Airway epithelial cell (primary cell): ENCODE data around the genes LRRC59 and ABCC3.

DNA sequence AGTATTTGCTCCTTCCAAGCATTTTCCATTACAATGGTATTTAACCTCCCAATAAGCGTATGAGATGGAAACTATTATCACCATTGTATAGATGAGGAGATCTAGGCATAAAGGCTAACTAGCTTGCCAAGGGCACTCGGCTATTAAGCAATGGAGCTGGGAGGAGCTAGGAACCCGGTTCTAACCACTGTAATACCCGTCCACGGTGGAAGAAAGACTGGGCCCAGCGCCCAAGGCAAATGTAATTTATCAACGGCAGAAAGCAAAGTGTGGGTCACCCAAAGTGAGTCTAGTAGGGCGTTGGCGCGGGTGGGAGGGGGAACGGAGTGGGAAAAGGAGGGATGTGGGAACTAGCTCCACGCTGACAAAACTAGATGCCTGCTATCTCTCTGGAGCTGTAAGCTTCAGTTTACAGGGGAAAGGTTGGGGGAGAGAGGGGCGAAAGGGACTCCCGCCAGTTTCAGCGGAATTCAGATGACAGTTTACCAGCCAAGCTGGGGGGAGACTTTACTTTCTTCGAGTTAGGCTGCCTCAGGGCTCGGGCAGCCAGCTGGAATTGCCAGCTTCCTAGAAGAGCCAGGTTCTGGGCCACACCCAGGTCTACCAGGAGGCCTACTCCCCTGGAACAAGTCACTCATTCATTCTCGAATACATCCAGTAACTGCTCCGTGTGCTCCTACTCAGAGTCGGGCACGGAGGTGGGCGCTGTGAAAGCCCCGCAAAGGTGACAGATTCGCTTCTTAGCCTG lies 928 bp downstream of the LRRC59 start:
- RAMPAGE, long total RNA = no peak

DNA sequence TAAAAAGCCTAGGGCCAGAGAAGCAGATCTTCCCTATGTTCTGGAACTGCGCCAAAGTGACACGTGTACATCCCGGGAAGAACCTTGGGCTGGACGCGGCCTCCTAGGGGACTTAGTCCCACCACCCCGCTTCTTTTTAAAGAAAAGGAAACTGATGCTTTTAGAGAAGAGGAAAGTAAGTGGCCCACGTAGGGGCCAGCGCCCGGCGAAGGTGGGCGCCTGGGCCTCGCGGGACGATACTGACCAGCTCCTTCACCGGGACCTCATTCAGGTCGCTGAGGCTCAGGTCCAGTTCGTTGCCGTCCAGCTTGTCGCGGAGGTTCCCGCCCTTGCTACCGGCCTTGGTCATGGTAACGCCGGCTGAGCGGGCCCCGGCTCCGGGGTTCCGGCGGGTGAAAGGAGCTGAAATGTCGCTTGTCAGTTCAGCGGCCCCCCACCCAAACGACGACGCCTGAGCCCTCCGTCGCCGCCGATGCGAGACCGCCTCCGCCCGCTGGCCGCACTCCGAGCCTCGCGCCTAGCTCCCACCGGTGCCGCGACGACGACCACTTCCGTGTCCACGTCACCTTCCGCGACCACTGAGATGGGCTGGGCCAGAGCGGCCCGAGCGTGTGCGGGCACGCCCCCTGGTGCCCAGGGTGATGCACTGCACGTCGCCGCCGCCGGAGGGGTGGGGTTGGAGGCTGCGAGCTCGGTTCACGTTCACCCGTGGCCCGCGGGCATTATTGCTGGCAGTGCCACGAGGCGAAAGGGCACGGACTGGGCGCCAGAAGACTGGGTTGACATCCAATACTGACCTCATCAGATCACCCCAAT lies at the start of gene LRRC59:
LRRC59 (minus strand) TSS at position 555 of the 816 bp plus-strand sequence.
- RAMPAGE, long total RNA = start-site peak on the minus strand centred at position 526 of the sequence, 71 bp wide, 1,454 and 686 reads in 2 replicates

GRCh38 chr17:50419718-50420076 lies 6.3 kb upstream of the ACSF2 start:
- RAMPAGE, long total RNA = no peak

DNA sequence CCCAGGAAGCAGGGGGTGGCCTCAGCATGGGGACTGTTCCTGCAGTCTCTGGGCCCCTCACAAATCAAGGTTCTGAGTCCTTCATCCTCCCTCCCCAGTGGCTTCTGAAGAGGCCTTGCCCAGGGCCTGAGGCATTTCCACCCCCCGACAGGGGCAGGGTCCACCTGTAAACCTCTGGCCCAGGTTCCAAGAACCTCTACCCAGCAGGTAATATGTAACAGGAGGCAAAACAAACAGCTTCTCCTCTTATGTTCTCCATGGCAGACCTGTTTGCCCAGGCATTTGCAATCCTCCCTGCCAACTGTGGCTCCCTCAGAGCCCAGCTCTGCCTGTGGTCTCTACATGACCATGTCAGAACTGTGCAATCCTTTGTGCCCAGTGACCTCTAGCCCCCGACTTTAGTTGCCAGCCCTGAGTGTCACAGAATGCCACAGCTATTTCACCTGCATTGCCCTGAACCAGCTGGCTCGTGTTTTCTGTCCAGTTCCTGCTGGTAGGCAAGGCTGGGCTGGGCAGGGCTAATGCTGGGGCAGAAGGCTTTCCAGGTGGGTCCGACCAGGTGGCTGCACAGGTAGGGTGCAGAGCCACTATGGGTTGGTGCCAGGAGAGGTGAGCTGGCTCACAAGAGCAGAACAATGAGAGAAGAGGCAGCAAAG lies 14.3 kb downstream of the ACSF2 start:
- RAMPAGE, long total RNA = no peak

DNA sequence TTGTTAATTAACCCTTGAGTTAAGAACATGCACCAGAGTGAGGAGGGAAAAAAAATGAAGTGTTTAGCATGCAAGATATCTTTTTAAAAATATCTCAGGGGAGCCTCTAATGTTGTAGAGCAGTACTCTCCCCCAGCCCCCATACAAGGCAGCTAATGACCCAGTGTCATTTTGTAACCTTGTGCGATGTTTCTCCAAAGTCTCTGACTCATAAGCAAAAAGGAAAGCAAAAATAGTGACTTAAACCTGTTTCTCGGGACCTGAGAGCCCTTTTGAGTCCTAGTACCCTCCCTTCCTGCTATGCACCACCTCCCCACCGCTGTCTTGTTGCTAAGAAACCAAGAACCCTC lies 2.8 kb downstream of the MYCBPAP start:
- RAMPAGE, long total RNA = no peak

DNA sequence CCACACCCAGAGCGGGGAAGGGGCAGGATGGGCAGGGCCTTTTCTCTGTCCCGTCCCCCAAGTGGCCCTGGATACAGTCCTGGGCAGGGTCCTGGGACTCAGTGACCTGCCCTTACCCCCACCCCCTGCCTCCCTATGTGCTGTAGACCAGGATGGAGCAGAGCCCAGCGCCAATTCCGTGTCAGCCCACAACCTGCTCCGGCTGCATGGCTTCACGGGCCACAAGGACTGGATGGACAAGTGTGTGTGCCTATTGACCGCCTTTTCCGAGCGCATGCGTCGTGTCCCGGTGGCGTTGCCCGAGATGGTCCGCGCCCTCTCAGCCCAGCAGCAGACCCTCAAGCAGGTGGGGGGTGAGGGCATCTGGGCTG lies 6.4 kb upstream of the CACNA1G start:
- RAMPAGE, long total RNA = no peak

DNA sequence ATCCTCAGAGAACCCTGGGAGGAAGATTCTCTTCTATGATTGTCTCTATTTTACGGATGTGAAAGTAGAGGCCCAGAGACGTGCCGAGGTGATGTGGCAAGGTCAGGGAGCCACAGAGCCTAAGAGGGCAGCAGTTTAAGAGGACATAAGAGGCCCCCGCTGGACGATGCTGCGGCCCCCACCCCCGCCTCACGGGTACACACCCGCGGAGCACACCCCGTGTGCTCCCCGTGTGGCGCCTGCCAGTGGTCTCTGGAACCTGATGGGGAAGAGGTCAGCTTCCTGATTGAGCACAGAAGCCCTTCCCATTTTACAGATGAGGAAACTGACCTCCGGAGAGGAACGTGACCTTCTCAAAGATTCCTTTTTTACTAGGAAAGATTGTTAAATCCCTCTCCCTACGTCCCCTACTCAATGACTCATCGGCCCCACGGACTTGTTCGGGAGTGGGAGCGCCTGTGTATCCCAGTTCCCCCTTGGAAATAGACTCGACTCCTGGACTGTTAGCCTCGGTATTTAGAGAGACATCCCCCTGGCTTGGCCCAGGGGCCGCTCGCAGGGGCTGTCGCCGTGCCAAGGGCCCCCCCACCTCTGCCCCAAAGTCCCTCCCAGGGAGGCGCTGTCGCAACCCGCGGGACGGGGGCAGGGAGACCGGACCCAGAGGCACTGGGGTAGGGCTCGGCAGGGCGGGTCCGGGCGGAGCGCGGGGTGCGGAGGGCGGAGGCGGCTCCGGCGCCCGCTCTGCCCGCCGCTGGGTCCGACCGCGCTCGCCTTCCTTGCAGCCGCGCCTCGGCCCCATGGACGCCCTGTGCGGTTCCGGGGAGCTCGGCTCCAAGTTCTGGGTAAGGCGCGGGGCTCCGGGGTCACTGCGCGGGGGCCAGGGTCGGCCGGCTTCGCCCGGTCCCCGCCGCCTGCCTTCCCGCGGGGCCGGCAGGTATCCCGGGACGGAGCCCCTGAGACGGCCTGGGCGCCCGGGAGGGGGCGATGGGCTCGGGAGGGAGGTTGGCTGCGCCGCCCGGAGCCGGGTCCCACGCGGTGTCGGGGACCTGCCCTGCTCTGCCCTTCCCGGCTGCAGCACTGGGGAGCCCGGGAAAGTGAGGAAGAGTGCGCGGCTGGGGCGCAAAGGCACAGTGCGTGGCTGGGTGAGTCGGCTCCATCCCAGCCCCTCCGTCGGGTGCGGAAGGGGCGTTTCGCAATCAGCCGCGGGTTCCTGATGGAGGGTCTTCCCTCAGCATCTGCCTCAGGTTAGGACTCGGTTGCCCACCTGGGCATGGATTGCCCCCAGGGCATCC lies at the start of gene ABCC3:
ABCC3 (plus strand) TSS at position 742 of the 1,292 bp plus-strand sequence.
- RAMPAGE, long total RNA = no peak

DNA sequence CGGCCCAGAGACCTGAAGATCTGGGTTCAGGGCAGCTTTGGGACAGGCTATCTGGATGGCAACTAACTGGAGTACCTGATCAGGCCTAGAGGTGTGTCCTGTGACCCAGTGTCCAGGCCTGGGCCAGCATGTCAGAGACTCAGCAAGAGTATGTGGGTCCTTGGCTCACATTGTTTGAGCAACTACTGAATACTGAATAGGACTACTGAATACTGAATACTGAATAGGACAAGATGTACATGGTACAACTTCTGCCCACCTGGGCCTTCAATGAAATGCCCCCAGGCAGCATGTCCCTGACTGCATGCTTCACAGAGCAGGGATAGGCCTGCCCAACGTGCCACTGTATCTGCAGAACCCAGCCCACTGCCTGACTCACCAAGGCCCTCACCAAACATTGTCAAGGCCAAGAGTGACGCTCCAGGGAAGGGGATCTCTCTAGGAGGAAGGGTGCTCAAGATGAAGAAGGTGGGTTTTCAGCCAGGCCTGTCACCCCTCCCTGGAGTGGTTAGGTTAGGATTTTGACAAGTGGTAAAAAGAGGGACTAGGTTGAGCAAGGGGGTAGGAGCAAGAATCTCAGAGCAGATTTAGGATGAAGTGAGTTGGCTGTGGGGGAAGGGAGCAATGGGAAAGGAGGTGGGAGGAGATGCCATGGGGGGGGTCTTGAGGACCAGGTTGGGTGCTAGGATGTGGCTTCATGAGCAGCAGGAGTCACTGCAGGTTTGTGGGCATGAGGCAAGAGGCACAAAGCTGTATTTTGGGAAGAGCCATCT lies 8.7 kb downstream of the ABCC3 start:
- RAMPAGE, long total RNA = no peak

DNA sequence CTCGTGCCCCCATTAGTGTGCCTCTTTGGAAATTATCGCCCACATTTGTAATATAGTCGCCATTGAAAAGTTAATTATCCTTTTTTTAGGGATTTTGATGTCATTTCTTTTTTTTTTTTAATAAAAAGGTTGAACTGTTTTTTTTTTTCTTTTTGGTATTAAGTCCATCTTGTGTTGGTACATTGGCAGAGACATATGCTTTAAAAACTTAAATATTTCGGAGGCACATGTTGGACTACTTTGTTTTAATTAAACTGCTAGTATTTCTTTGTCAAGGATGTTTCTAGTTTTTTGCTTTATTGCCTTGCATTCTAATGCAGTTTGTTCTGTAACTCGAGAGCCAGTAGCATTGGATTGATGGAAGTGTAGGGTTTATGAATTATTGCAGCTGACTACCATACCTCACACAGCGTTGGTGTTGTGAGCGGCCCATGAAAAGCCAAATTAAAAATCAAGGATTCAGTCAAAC lies 16.4 kb downstream of the ANKRD40CL start:
- RAMPAGE, long total RNA = no peak

GRCh38 chr17:50828520-50829102 lies 6.8 kb upstream of the WFIKKN2 start:
- RAMPAGE, long total RNA = no peak

DNA sequence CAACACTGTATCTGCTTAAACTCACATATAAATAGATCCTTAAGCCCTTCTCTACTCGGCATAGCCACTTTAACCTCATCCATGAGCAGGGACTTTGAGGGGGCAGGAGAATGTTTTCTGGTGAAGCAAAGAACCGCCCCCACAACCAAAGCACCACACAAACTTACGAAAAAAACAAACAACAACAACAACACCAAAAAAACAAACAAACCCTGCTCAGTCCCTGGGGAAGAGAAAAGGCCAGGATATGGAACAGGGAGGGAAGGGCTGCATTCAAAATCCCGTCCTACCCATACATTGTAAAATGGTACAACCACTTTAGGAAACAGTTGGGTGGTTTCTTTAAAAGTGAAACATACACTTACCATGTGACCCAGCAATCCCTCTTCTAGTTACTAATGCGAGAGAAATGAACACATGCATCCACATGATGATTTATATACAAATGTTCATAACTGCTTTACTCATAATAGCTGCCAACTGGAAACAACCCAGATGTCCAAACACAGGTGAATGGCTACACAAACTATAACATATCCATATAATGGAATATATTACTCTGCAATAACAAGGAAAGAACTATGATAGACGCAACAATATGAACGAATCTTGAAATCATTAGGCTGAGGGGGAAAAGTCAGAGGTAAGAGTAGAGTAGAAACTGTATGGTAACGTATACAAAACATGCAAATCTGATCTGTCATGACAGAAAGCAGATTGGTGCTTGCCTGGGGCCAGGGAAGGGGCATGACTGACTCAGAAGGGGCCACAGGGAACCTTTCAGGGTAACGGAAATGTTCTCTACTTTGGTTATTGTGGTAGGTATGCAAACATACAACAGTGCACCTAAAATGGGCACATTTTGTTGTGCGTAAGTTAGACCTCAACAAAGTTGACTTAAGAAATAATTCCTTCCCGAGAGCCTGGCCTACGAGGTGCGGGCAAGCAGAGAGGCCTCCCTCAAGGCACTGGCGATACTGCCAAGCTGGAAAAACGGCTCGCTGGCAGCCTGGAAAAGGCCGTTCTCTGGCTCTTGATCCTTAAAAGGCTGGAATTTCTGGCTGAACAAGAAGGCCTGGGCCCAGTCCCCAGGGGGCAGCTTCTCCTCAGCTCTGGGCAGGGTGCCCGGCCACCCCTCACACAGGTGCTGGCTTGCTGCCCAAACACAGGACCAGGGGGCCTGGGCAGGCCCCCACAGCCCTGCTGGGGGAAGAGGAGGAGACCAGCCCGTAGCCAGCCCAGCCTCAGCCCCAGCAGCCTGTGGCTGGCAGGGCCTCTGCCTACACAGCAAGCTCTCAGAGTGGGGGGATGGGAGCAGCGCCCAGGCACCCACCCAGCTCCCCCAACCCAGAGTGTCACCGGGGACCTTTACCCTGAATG lies 37.9 kb upstream of the TOB1 start:
- RAMPAGE, long total RNA = no peak

DNA sequence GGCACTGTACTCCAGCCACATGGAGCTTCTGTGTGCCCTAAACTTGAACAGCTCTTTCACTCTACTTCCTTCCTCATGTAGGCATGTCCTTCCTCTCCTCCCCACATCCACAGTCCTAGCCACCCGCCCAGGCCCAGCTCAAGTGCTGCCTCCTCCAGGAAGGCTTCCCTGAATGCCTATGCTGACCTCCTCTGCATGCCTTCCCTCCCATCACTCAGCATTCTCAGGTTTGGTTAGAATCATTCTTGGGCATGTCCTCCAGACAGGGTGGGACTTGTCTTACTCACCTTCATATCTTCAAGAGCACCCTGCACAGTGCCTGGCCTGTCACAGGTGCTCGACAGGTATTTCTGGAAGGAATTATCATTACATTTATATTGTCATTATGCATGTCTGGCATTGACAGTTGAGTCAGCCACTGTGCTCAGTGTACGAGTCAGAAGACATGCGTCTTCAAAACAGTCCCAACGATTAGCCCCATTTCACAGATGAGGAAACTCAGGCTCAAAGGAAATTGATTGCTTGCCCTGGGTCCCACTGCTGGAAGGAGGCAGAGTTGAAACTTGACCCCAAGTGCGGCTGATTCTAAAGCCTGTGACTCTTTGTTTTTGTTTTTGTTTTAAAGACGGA lies 42.2 kb upstream of the TOB1 start:
- RAMPAGE, long total RNA = no peak

GRCh38 chr17:50943915-50944971 lies 78.1 kb upstream of the TOB1 start:
- RAMPAGE, long total RNA = no peak

DNA sequence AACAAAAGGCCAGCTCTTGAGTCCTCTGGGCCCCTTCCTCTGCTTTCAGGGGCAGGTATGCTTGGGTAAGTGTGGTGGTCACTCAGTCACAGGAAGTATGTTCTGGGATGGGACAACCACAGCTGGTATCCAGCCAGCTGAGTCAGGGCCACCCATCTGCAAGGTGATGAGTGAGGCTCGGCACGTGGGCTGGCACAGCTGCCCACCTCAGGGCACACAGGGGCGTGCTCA lies 85.7 kb upstream of the TOB1 start:
- RAMPAGE, long total RNA = no peak

DNA sequence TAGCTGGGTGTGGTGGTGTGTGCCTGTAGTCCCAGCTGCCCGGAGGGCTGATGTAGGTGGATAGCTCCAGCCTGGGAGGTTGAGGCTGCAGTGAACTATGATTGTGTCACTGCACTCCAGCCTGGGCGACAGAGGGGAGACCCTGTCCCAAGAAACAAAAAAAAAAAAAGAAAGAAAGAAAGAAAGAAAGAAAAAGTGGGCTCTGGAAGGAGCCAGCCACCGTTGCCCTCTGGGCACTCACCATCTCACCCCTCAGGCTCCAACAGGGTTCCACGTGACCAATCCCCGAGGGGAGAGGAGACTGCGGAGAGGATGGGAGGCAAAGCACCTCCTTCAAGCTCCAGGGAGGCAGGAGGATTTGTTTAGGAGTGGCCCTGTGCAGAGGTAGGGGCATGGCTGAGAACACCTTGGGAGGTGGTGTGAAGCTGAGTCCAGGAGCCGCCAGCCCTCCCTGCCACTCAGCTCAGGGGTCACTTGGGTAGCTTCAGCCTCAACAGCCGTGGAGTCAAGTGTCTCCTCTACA lies 87.4 kb upstream of the TOB1 start:
- RAMPAGE, long total RNA = no peak

- RAMPAGE, long total RNA = no peak
Measured at GRCh38 chr17:50996347-50996870, 124.3 kb downstream of the SPAG9 start.

DNA sequence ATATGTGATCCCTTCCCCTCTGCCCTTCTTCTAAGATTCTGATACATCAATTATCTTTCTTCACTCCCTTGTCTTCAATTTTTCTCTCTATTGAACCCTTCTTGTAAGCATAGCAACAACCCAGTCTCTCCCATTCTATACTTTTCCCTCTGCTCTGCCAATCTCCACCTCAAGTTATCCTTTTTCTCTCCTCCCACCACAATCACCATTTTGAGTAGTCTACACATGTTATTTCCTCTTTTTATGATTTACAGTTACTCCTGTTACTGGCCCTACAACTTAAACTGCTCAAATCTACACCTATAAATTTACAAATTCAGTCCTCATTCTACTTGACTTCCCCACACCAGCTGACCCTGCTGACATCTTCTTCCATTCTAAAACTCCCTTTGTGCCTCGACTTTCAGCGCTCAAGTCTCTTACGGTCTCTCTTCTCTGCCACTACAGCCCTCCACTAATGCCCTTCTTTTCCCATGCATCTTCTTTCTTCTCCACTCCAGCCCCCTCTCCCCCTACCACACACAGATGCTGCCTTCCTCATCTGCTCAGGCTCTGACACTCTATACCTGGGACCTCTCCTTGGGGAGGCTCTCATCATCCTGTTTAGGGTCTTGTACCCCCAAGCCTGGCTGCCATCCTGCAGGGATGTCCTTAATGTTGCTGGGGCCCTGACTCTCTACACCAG lies 84.5 kb downstream of the SPAG9 start:
- RAMPAGE, long total RNA = no peak

- RAMPAGE, long total RNA = no peak
Measured at GRCh38 chr17:51103010-51103612, 17.6 kb downstream of the SPAG9 start.

DNA sequence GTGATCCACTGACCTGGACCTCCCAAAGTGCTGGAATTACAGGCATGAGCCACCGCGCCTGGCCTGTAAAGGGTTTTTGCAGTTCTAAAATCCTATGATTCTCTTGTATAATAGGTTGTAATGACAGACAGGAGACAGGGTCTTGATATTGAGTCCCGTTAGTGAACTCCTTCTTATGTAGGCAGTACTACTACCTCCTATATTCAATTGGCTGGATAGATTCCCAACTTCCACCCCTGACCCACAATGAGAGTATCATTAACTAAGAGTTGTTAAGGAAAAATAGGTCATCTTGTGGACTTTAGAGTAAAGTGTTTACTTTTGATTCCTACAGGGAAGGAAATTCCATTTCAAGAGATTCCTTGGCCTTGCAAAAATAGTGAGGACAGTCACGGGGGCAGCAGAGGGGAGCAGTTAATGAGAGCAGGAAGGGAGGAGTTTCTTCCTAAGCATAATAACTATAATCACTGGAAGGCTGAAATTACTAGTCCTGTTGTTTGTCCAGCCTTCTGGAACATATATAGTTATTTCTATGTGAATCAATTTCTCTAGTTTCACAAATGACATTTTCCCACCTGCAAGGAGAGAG lies 5.3 kb upstream of the SPAG9 start:
- RAMPAGE, long total RNA = no peak

DNA sequence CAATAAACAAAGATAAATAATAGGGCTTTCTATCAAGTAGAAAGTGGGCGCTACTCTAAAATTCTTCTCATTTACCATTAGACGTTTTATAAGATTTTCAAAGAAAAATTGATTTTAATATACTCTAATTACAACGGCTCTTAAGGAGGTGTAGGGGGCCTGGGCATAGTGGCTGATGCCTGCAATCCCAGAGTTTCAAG lies 11.9 kb upstream of the CA10 start:
- RAMPAGE, long total RNA = no peak